Measurements from ENCODE around the genes METTL25, KITLG and DCN.

- PRO-cap = bidirectional peak, plus-strand start at chr12:82358540, minus-strand start at chr12:82358387; bidirectional peak, plus-strand start at chr12:82359013, minus-strand start at chr12:82358750
- RAMPAGE, long total RNA = start-site peak on the minus strand at chr12:82358331-82358401, 613 and 38 reads in 2 replicates; start-site peak on the minus strand at chr12:82358747-82358810, 130 and 98 reads in 2 replicates
These were observed at the start of gene METTL25 for GRCh38 chr12:82358057-82359050. Gene METTL25 (plus strand): TSS chr12:82358529.

DNA sequence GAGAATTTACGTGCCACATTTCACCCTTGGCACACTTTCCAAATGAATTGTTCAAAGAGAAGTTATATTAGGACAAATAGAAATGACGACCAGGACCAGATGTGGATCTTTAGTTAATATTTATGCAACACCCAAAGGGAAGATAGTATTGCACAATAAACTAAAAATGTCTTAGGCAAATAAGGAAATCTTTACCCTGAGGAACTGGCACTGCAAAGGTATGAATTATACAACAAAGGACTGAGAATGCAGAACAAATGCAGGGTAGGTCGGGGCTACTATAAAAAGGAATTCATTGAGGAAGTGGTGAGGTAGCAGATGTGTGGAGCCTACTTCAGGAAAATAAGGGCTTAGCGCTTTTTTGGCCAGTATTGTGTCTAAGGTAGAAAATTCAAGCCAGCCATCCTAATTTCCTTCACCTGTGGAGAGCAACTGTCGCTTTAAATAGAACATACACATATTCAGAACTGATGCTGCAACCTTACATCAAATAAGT lies 3.8 kb upstream of the TMTC2 start:
- PRO-cap = no peak
- RAMPAGE, long total RNA = no peak

DNA sequence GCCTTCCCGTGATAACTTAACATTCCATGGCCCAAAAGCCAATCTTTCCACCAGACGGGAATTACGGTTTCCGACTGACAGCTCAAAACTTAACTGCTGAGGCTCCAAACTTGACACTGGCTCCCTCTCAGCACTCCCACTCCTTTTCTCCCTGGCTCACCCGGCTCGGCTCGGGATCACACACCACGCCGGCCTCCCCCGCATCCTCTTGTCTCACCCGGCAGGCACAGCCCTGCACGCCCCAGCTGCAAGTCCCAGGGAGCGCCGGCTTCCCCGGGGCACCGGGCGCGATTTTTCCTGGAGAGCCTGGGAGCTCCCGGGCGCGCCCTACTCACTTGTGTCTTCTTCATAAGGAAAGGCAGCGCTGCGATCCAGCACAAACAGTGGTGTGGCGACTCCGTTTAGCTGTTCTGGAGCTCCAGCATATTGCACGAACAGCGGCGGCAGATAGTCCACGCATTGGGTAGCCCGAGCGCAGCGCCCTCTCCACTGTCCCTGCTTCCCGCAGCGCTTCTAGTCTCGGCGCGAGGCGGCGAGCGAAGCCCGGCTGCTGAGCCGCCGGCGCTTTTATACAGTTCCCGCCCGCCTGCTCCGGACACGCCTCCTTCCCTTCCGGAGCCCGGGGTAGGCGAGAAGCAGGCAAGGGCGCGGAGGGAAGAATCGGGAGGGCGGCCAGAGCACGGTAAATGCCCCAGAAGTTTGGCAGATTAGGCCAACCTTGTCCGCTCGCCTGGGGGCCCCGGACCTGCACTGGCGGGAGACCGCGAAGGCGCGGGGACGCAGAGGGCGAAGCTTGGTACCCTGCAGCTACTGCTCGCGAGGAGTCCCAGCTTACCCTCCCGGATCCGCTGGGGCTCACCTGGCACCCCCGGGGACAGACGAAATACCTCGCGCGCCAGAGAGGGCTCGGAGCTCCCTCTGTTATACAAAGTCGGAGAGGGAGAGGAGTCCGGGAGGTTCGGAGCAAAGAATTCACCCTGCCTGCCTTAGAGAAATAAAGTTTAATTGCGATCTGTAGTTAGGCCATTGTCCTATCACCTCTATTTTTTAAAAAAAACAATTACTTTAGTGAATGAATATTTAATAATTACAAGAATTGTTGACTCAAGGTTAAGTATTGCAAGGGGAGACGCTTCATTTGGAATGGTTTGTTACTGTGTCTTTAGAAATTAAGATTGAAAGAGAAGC lies at the start of gene KITLG:
Gene KITLG (minus strand): TSS at position 543 of the 1,188 bp plus-strand sequence.
- PRO-cap = bidirectional peak, plus-strand start at position 631 of the sequence, minus-strand start at position 541 of the sequence
- RAMPAGE, long total RNA = start-site peak on the plus strand centred at position 623 of the sequence, 31 bp wide, 14 and 5 reads in 2 replicates

- PRO-cap = no peak
- RAMPAGE, long total RNA = no peak
These were observed 159.8 kb downstream of the DUSP6 start for GRCh38 chr12:89192447-89192957.

DNA sequence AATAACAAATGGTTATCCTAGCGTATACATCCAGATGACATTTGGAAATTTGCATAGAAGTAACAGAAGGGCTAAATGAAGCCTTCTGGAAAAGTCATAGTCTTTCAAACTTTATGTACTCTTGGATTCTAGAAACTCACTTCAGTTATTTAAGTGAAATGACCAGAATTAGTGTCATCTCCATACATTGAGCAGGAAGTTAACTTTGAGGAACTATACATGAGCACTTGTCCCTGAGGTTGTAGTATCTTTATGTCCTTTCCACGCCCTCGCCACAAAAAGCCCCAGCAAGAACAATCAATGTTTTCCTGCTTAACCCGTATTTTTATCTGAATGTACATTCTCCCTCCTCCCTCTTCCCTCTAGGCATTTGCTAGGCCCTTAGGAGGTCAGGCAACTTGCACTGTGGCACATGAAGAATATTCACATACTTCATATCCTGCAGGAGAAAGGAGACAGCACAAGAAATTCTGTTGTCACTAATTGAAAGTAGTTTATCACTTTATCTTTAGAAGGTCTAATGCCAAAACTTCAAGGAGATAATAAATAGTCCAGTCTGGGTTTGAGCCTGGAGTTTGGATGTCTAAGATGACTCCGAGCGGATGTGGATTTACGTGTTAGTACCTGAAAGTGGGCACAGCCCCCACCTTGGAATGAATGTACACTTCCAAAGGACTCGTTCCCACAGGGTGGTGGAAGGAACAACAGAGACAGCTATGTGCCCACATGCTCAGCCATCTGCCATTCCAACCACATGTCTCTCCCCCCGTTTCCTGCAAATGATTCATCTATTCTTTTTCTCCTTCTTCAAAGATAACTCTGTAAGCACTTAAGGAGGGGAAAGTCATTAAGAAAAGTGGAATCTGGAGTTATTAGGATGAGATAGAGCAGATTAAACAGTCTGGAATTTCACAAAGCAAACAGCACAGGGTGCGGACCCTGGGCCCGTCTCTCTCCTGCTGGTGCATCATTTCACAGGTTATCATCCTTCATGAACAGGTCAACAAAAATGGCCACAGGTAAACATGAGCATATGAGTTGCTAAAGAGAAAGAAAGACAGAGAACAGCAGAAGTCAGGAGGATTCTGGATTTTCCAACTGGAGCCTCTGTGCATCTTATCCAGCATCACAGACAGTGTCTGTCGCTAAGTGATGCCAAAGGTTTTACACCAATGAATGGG lies 18.4 kb upstream of the DUSP6 start:
- PRO-cap = no peak
- RAMPAGE, long total RNA = no peak

DNA sequence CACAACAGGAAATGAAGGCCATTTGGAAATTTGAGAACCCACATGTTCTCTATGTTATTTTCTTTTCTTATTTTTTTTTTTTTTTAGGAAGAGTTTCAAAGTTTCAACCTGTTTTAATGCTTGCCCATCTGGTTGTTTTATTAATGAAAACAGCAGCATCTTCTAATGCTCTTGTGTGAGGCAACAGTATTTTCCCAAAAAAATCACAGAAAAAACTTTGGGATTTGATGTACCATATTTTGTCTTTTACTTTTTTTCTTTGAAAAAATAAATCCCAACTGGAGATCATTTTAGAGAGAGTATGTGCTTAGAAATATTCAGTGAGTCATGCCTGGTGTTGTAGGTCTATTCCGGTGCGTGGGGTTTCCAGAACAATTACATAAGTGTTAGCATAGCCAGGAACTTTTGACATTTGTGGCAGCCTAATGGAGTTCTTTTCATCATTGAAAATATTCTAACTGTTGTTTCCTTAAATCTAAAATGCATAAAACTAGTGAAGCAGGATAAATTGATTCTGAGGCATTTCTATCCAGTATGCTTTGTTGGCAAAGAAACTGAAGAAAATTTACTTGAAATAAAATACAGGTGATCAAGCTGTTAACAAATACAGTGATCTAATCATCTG lies 21.8 kb upstream of the DUSP6 start:
- PRO-cap = no peak
- RAMPAGE, long total RNA = no peak

DNA sequence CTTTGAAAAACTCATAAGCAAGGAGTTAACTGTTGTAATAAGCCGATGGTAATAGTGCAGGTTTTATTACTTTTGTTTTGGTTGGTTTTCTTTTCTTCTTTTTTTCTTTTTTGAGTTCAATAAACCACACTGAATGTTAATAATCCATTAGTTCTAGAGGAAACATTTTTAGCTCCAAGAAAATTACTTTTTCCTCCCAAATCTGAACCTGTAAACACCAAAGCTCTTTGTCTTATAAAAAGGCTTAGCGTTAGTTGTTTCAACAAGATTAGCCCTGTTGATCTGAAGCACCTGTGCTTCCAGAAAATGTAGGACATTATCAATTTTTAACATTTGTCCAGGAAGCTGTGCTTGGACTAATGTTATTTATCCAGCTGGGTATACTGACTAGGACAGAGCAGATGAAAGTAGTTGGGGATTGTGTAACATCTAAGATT lies 30.7 kb upstream of the DUSP6 start:
- PRO-cap = no peak
- RAMPAGE, long total RNA = no peak

DNA sequence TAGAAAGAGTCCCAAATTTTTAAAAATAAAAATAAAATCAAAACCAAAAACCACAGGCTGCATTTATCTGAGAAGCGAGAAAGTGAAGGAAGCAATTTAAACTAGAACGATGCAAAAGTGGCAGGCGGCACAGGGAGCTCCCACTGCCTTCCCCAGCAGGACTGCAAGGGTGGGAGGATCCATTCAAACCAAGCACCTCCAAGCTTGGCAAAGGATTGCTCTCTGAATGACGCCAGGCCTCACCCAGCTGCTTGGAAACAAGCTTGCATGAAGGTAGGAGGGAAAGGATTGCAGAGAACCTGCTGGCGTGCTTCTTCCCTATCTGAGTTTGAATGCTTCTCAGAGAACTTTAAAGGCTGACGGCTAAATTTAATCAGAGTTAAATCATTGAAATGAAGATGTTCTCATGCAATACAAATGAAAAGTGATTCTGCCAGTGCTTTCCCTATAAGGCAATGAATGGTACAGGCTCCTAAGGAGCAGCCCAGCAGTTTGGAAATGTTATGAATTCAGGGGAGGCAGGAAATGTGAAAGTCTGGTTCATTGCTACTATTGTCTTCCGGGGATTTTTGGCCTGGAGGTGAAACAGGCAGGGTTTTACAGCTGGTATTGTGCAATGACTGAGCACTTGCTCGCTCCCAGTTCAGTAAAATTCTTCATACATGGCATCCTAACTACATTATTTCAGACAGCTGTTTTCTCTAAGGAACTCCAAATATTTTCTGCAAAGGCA lies 31.8 kb upstream of the DUSP6 start:
- PRO-cap = no peak
- RAMPAGE, long total RNA = no peak

DNA sequence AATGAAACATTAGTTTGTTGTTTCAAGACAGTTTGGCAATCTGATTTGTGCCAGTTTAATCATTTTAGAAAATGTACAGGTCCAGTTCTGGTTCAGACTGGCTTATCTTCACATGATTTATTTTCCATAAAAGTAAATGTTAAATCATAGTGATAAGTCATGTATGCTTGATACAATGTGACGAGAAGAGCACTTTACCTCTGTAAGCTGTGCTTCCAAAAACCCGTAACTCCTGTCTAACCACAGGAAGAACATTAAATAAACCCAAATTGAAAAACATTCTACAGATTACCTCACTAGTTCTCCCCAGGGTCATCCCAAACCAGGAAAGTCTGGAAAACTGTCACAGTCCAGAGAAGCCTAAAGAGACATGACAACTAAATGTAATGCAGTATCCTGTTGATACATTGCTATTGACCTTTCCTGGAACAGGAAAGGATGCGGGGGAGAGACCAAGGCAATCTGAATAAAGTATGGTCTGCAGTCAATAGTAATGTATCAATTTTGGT lies 32.5 kb upstream of the DUSP6 start:
- PRO-cap = no peak
- RAMPAGE, long total RNA = no peak

GRCh38 chr12:89451672-89452544 lies 72.7 kb downstream of the GALNT4 start:
- PRO-cap = bidirectional peak, plus-strand start at chr12:89452114, minus-strand start at chr12:89451965
- RAMPAGE, long total RNA = no peak

- PRO-cap = no peak
- RAMPAGE, long total RNA = no peak
These were observed 30.9 kb downstream of the GALNT4 start for GRCh38 chr12:89493629-89494080.

GRCh38 chr12:89506918-89507683 lies 17.5 kb downstream of the GALNT4 start:
- PRO-cap = no peak
- RAMPAGE, long total RNA = no peak

DNA sequence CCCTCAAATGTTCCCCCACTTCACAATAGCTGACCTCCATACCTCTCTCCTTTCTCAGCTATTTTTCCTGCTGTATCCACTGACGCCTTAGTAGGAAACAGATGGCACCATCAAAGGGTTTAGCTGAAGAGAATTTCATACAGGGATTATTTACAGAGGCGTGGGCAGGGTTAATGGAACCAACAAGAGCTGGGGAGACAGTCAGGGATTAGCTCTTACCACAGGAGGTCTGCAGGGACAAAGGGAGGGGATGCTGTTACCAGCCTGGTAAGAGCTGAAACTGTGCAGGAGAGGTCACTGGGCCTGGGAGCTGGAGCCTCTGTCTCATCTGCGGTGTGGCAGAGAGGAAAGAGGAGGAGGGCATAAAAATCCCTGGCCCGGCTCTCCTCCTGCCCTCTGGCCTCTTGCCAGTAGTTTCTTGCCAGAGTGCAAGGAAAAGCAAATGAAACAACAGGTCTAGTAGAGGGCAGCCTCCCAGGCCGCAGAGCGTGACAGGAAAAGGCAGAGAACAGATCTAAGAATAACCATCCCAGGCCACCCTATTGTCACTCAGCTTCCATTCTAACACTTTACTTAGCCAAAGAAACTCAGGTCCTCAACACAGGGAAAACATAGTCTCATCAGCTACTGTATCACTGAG lies 18.9 kb upstream of the POC1B start:
- PRO-cap = no peak
- RAMPAGE, long total RNA = no peak

DNA sequence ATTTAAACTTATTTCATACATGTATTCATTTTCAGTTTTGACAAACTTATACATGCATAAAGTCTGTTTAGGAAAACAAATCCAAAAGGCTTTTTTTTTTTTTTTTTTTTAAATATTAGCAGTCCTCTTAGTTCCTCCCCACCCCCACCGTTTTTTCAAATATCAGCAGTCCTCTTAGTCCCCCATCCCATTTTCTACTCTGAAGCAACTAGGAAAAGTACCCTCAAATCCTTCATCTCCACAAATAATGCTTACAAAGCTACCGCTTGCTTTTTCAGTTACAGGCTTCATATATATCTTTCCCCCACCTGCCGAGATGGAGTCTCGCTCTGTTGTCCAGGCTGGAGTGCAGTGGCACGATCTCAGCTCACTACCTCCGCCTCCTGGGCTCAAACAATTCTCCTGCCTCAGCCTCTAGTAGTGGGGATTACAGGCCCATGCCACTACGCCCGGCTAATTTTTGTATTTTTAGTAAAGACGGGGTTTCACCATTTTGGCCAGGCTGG lies 11.0 kb downstream of the ATP2B1 start:
- PRO-cap = no peak
- RAMPAGE, long total RNA = no peak

DNA sequence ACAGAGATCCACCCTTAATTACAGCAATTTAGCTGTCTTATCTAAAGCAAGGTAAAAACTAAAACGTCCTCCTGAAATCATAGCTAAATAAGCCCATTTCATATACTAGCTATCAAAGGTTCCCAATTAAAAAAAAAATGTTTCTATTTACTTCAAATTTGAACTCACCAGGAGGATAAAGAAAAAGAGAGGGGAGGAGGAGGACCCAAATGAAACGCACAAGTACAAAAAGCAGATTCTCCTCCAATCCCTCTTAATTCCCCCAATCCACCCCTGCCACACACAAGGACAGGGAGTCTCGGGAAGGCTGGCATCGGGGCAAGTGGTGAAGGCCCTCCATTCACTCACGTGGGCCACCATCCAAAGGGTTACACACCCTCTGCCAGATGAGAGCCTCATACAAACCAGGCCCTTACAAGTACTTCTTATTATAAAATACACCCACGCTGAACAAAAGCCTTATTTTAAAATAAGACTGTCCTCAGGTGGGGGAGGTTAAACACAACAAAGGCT lies 1.7 kb downstream of the ATP2B1 start:
- PRO-cap = no peak
- RAMPAGE, long total RNA = no peak

- PRO-cap = no peak
- RAMPAGE, long total RNA = no peak
These were observed 43.7 kb upstream of the ATP2B1 start for GRCh38 chr12:89752346-89752660.

GRCh38 chr12:89864023-89864440 lies 155.4 kb upstream of the ATP2B1 start:
- PRO-cap = no peak
- RAMPAGE, long total RNA = no peak

- PRO-cap = no peak
- RAMPAGE, long total RNA = no peak
These were observed 241.8 kb upstream of the ATP2B1 start for GRCh38 chr12:89950351-89950837.

DNA sequence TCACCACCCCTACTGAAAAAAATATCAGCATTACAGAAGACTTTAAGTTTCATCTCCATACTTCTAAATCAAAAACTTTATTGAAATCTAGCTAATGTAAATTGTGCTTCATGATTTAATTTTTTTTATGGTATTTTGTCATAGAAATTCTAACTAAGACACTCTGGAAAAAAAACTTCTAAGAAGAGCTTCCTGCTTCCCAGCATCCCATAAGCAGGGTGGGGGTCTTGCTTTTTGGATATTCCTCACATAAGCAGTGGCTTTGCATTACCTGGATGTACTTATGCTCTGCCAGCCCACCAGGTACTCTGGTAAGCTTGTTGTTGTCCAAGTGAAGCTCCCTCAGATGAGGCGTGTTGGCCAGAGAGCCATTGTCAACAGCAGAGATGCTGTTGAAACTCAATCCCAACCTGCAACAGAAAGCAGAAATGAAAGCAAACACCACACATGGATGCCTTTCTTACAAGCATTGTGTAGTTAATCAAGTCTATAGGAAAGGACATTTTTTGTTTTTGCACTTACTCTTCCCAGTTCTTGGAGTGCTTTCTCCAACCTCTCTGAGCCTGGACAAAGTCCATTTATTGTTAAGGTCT lies 31.1 kb downstream of the DCN start:
- PRO-cap = no peak
- RAMPAGE, long total RNA = no peak

DNA sequence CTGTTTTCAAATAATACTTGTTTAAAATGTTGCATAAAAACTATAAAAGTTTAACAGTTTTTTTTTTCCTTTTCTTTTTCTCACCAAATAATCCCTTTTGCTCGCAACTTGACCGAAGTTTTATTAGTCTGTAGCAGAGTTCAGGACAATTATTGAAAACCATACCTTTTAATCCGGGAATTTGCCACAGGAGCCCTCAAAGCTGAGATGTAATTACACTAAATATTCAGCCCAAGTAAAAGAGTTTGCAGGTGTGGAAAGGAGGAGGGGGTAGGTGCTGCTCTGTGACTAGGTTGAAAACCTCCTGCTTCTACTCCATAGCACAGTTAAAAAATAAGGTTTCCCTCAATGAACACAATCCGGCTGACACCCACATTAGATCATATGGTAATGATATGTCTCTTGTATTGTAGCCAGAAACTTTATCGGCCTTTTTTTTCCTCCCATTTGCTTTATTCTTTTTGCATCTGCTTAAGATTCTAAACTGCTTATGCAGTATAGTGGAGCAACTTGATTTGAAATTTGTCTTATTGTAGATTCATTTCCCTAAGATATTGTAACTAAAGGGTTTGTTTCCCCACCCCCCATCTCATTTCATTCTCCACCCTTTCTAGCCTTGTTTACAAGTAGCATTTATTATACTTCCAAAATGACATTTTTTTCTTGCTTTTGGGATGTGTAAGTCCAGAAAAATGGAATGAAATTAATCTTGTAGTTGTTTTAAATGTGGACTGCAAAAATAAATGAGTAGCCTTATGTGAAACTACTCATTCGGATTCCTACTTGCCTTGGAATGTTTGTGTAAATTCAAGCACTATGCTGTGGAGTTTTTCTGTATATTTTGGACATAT lies at the start of gene DCN:
Gene DCN (minus strand): TSS at position 328 of the 851 bp plus-strand sequence.
- PRO-cap = no peak
- RAMPAGE, long total RNA = no peak

All from GM23338 (cell line).